ENCODE results near the genes MSMP, FAM221B, SPAAR, OR2S2 and GNE.

DNA sequence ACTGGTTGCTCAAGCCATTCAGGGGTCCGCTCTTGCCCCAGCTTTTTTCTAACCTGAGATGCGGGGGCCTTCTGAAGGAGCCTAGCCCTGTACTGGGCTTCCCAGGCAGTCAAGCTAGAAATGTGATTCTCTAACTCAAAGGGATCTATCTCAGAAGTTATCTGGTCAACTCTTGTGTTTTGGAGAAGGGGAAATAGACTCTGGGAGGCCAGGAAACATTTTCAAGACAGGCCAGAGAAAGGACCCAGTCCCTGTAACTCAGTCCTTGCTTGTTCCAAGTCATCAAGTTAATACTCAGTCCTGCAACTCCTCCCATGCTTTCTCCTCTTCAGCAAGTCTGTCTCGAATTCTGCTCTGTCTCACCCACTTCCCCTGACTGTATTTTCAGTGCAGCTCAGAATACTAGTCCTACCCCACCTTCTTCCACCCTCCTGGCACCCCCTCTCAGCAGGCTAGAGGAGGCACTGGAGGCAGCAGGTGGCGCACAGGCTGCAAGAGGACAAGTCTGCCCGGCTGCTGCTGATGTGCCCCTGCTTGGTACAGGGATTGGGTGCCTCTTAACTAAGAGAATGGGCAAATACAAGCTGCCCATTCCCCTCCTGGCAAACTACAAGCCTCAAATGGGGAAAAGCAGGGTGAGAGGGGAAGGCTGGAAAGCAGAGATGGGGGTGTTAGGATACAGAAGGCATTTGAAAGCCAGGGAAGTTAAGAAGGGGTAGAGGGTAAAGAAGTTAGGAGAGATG is 5.2 kb downstream of the TLN1 start:
- PRO-cap, 7 experiments: peak in 1 of 7 experiments; most common plus-strand start position 603 of the sequence (in 1); most common minus-strand start position 351 of the sequence (in 1)
- RAMPAGE, long total RNA, 2 experiments: no peak in any of the 2 experiments

- PRO-cap, 7 experiments: no peak in any of the 7 experiments
- RAMPAGE, long total RNA, 2 experiments: no peak in any of the 2 experiments
Observed at GRCh38 chr9:35740191-35740592, 7.7 kb downstream of the CREB3 start.

- PRO-cap, 7 experiments: no peak in any of the 7 experiments
- RAMPAGE, long total RNA, 2 experiments: no peak in any of the 2 experiments
Observed at GRCh38 chr9:35754114-35754720, at the start of gene MSMP. MSMP (minus strand) TSS chr9:35754276.

DNA sequence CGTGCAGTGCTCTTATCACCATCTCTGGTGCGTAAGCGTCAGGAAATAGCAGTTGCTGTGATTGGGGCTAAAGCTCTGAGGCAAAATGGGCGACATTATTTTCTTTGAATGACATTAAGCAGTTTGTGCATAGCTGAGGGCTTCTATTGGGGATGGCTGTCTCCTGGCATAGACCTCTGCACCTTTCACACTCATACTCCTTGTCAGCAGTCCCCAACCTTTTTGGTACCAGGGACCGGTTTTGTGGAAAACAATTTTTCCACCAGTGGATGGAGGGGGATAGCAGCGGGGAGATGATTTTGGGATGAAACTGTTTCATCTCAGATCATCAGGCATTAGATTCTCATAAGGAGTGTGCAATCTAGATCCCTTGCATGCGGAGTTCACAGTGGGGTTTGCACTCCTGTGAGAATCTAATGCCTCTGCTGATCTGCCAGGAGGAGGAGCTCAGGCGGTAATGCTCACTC is 1.2 kb upstream of the MSMP start:
- PRO-cap, 7 experiments: no peak in any of the 7 experiments
- RAMPAGE, long total RNA, 2 experiments: start-site peak on the plus strand in 1 of 2 experiments, centred at position 172 of the sequence, 14 reads per replicate

- PRO-cap, 7 experiments: peak in 7 of 7 experiments; most common plus-strand start chr9:35814450 (in 7)
- RAMPAGE, long total RNA, 2 experiments: no peak in any of the 2 experiments
Observed at GRCh38 chr9:35813933-35814943, 604 bp downstream of the HINT2 start.

- PRO-cap, 7 experiments: peak in 1 of 7 experiments; most common plus-strand start chr9:35828920 (in 1)
- RAMPAGE, long total RNA, 2 experiments: no peak in any of the 2 experiments
Observed at GRCh38 chr9:35828490-35828997, at the start of gene FAM221B. FAM221B (minus strand) TSS chr9:35828732.

DNA sequence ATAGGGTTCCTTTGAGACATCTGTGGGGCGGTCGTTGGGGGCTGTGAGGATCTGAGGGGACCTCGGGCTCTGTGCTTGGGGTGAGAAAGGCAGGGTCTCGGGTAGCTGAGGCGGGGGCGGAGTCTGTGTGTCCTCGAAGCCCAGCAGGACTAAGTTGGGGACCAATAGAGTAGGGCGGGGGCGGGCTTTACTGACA is 132 bp upstream of the TMEM8B start:
- PRO-cap, 7 experiments: peak in 7 of 7 experiments; most common minus-strand start position 107 of the sequence (in 5)
- RAMPAGE, long total RNA, 2 experiments: no peak in any of the 2 experiments

- PRO-cap, 7 experiments: no peak in any of the 7 experiments
- RAMPAGE, long total RNA, 2 experiments: no peak in any of the 2 experiments
Observed at GRCh38 chr9:35905191-35905715, 749 bp upstream of the HRCT1 start.

DNA sequence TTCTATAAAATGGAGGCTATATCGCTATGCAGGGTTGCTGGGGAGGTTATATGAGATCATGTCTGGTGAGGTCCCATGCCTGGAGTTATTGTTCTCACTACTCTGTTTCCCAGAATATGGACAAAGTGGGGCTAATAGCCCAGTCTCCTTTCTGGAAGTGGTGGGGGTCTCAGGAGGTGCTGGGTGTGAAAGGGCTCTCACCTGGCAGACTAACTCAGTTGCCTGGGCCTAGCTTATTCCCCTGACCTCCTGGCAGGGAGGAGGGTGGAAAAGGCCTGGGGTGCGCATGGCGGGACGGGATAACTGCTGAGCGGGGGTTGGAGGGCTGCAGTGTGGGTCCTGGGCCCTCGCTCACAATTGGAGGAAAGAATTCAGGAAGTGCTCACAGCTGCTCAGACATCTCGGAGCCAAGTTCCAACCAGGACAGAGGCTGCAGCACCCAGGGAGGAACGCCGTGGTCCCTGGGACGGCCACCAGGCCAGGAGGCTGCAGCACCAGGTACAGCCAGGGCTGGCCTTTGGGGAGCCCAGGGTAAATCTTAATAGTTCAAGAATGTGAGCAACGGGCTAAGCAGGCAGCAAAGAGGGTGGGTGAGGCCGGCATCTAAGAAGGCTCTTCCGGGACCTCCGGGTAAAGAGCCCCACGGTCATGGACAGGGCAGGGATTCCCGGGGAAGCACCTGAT is at the start of gene SPAAR:
Gene SPAAR, plus strand, starts transcription at position 424 of the 684 bp plus-strand sequence.
- PRO-cap, 7 experiments: peak in 3 of 7 experiments; most common plus-strand start position 426 of the sequence (in 3); most common minus-strand start position 305 of the sequence (in 1)
- RAMPAGE, long total RNA, 2 experiments: no peak in any of the 2 experiments

GRCh38 chr9:35945691-35946220 is 12.2 kb downstream of the OR2S2 start:
- PRO-cap, 7 experiments: peak in 7 of 7 experiments; most common plus-strand start chr9:35945877 (in 1); most common minus-strand start chr9:35945792 (in 6)
- RAMPAGE, long total RNA, 2 experiments: no peak in any of the 2 experiments

- PRO-cap, 7 experiments: no peak in any of the 7 experiments
- RAMPAGE, long total RNA, 2 experiments: no peak in any of the 2 experiments
Observed at GRCh38 chr9:35958089-35958464, at the start of gene OR2S2. OR2S2 (minus strand) TSS chr9:35958154.

DNA sequence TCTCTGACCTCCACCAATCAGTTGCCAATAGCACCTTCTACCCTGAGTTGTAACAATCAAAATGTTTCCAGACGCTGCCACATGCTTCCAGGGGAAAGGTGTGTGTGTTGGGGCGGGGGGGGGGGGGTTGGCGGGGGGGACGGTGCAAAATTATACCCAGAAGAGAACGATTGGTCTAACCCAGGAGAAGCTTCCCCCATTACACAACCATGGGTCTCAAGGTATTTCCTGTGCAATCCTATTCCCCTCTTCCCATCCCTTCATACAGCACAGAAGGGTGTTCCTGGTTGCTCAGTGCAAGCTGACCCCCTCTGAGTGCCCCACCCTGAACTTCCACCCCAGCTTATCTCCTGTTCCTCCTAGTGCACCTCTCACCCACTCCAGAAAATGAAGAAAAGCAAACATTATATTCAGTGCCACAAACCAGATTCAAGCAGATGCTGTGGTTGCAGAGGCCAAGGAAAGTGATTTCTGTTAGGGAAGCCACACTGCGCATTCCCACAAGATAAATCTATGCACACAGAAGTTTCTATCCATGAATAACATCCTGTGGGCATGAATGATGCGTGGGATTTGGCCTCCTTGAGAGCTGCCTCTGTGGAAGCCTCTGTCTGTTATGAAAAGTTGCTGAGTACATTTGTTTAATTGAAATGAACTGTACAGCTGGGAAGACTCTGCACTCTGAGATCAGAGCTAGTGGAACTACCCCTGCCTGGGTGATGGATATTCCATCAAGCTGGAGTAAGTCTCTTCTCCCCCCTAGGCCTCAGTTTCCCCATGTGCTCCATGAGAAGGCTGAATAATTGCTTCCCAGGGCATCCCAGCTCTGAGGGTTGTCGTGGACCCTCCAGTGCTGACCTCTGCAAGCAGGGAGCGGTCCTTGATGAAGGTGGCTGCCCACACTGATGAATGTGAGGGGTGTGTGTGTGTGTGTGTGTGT is 2.2 kb upstream of the OR2S2 start:
- PRO-cap, 7 experiments: no peak in any of the 7 experiments
- RAMPAGE, long total RNA, 2 experiments: no peak in any of the 2 experiments

DNA sequence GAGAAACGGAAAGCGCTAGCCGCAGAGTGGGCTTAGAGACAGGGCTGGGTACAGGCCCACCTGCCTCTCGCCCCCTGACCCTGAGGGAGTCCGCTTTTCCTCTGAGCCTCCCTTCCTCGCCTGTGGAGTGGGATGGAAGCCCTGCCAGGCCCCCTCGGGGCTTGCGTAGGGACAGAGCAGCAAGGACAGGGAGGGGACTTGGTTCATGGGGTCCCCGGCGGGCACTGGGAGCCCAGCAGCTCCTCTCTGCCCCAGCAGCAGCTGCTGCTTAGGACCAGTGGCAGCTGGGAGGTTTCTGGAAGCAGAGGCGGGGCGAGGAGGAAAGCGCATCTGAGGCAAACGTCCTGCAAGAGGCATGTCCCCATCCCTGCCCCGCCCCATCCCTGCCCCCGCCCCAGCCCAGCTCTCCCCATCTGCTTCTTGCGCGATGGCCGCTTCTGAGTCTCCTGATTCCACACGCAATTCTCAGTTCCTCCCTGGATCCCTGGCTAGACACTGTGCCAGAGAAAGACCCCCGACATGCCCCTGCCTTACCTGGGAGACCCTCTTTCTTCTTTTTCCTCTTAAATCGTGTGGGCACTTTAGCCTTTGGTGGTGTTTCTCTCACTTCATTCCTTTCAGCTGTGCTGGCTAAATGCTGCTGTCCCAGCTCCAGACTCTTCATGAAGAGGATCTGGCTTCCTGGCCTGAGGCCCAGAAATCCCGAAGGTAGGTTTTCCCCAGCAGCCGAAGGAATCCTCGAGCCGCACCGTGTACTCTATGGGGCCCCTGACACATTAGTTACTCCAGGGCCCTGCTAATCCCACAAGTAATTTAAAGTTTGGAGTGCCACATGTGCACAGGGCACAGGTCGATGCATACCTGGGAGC is 4.3 kb upstream of the OR2S2 start:
- PRO-cap, 7 experiments: no peak in any of the 7 experiments
- RAMPAGE, long total RNA, 2 experiments: no peak in any of the 2 experiments

DNA sequence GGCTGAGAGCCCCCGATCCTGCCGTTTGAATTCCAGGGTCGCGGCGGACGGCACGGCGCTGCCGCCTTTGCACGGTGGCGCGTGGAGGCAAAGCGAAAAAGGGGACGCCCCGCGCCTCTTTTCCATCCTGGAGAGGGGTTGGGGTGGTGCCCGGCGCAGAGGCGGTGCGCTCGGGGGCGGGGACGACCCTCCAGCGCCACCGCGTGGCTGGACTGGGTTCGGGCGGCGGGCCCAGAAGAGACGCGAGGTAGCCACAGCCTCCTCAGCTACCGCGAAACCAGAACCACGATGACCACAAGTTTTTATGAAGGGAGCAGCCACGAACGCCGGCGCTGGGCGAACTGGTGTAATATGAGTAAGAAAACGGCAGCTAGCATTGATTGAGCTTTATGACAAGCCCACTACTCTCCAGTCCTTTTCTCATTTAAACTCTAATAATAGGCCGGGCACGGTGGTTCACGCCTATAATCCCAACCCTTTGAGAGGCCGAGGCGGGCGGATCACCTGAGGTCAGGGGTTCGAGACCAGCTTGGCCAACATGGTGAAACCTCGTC is 2.6 kb upstream of the CCIN start:
- PRO-cap, 7 experiments: peak in 1 of 7 experiments; most common plus-strand start position 212 of the sequence (in 1); most common minus-strand start position 129 of the sequence (in 1)
- RAMPAGE, long total RNA, 2 experiments: no peak in any of the 2 experiments

DNA sequence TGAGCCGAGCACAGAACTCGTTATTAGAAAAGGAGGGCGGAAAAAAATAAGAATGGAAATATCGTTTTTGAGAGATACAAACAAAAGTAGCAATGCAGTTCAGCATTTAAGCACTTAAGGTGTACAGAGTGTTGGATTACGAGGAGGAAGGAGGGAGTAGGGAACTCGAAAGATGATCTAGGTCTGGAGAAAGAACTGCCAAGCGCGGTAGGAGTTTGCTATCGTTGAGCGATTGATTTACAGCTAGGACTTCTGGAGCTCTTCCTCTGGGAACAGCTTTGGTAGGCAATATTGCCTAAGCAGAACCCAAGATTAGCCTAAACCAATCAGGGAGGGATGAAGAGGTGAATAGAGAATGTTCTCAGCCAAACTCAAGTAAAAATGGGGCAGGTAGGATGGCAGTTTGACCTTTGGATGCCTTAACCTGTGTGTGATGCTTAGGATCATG is 945 bp downstream of the CLTA start:
- PRO-cap, 7 experiments: no peak in any of the 7 experiments
- RAMPAGE, long total RNA, 2 experiments: no peak in any of the 2 experiments

DNA sequence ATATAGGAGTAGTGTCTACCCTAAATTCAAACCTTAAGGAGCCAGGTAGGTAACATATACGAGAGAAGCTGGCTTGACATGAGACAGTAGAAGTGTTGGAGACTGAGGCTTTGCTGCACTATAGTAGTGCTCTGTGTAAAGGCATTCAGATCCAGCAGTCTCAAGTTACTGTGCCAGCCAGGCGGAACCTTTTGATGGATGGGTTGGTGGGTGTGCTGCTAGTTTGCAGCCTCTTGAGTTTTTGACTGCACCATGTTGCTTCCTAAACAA is 1.4 kb downstream of the CLTA start:
- PRO-cap, 7 experiments: no peak in any of the 7 experiments
- RAMPAGE, long total RNA, 2 experiments: no peak in any of the 2 experiments

DNA sequence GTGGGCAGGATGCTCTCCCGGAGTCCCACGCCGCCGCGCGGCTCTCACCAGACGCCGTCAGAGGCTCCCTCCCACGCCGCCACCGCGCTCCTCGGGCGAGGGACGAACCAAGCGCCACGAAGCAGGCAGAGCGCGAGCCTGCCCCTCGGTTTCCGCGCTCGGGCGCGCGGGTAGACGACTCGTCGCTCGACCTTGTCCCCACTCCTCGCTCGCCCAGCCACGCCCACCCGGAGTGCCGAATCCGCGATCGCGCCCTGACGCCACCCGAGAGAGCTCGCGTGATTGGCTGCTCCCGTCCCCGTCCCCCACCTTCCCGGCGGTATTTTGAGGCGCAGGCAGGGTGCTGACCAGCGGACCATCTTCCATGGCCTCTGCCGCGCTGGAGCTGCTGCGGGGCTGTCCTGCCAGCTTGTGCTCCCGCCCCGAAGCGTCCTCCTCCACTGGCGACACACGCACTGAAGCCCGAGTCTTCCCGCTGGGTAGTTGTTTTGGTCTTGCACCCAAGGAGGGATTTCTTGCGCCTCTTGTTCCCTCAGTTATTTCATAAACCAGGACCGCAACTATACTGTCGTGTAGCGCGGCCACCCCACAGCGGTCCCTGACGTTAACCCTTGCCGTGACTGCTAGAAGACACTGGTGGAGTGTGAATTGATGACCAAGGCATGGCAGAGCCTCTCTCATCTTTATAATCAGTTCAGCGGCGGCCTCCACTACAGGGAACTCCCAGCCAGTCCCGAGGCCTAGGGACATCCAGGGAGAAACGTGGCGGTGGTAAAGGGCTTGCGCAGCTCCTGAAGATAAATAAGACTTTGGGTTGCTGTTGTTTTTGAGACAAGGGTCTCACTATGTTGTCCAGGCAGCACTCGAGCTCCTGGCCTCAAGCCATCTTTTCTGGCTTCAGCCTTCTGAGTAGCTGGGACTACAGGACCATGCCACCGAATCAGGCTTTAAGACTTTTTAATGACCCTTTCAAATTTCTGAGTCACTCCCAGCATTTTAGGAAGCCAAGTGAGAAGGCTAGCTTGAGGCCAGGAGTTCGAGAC is at the start of gene GNE:
Gene GNE, minus strand, starts transcription at position 176 of the 1,043 bp plus-strand sequence.
- PRO-cap, 7 experiments: peak in 7 of 7 experiments; most common plus-strand start position 338 of the sequence (in 6); most common minus-strand start position 176 of the sequence (in 7)
- RAMPAGE, long total RNA, 2 experiments: start-site peak on the minus strand in 2 of 2 experiments, centred at positions 151 to 161 of the sequence, 183 to 203 reads per replicate

GRCh38 chr9:36276119-36276769 is 18.0 kb upstream of the GNE start:
- PRO-cap, 7 experiments: no peak in any of the 7 experiments
- RAMPAGE, long total RNA, 2 experiments: no peak in any of the 2 experiments

- PRO-cap, 7 experiments: peak in 4 of 7 experiments; most common plus-strand start chr9:36471196 (in 3); most common minus-strand start chr9:36471064 (in 2)
- RAMPAGE, long total RNA, 2 experiments: no peak in any of the 2 experiments
Observed at GRCh38 chr9:36470782-36471285, 70.8 kb upstream of the RNF38 start.

GRCh38 chr9:36492762-36493446 is 79.8 kb upstream of the MELK start:
- PRO-cap, 7 experiments: no peak in any of the 7 experiments
- RAMPAGE, long total RNA, 2 experiments: no peak in any of the 2 experiments

Data from ovary (tissue), 7 donors.